ENCODE results near the gene PKD2.

- RAMPAGE, long total RNA, result no peak
- RRBS, result no CpG with 5 or more reads among the region's 25 CpGs
Observed at GRCh38 chr4:86593689-86594264, 338 bp upstream of the PTPN13 start.

DNA sequence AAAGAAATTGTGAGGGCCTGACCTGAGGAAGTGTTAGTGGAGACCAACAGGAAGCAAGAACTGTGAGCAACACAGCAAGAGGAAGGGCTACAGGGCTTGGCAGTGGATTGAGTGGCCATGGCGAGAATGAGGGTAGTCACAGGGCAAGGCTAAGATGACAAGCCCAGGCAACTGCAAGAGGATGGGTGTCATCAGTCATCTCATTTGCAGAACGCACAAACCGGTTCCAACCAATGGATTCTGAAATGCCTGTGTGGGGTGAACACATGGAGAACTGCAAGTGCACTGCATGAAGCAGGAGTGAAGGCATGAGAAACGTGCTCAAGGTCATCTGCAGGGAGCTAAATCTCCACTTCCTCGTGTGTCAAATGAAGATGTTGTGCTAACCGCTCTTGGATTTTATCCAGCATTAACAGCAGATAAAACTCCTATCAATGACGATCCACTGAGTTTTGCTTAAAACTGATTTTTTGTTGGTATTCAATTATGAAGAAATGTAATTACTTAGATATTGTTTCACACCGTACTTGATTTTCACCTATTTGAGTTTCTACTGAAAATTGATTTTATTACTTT is 3.4 kb downstream of the SLC10A6 start:
- RAMPAGE, long total RNA, result no peak
- RRBS, result no CpG with 5 or more reads among the region's 8 CpGs

DNA sequence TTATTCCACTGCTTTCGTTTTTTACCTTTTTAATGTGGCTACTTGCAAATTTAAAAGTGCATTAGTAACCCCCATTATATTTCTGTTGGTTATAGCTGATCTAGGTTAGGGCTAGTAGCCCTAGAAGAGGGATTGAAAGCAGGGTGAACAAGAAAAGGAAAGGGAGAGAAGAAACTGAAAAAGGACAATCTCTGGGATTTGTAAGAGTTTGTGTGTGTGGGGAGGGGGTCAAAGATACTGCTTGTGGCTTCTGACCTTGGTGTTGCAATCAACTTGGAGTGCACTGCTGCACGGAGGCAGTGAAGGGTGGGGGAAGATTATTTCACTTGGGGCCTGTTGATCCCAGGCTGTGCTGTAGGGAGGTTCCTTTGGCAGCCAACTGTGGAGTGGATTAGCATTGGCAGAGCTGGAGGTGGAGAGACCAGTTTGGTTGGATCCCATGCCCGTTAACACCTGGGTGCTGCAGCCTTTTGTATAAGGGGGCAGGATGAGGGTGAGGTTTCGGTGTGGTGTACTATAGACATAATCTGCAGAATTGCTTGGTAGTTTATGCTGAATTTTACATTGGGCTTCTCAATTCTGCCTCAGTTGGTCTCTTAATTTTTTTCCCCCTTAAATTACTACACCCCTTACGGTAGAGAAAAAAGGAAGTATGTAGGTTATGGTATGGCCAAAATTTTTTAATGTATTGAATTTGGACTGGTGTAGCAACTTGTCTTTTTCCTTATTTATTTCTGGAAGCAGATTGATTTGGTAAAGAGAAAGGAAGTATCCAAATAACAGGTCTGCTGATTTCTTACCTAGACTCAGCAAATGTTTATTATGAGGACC is 38.3 kb downstream of the AFF1 start:
- RAMPAGE, long total RNA, result no peak
- RRBS, result no CpG with 5 or more reads among the region's 5 CpGs

DNA sequence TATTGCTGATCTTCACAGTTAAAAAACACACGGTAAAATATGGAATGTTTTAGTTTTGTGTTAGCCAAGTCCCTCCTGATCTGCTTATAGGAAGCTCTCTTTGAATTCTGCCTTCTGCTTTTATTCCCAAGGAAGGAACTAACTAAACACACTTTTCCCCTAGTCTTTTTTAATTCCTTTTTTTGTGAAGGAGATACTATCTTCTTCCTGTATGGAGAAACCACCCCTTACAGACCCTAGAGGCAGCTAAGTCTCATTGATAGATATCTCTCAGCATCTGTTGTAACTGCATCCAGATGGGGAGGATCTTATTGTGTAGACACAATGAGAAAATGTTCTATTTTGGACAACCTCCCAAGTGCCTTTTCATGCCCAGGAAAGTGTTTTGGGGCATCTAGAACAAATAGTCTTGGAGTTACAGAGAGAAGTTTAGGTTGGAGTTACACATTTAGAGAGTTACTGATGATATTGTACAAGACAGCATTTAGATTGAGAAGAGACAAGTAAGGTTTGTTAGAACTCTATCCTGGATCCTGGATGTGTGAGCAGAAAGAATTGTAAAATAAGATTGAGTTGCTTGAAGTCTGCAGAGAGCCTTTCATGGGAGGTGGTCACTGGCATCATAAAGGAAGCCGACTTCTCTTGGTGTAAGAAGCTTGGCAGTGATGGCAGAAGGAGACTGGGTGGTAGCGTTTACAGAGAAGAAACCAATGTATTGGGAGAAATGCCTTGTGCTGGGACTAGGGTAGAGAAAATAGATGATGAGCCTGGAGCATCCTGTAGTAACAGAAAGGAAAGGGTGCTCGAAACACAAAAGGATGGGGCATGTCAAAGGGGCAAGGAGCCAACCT is 64.6 kb downstream of the AFF1 start:
- RAMPAGE, long total RNA, result no peak
- RRBS, result no CpG with 5 or more reads among the region's 4 CpGs

GRCh38 chr4:87005603-87006500 is 71.0 kb downstream of the AFF1 start:
- RAMPAGE, long total RNA, result no peak
- RRBS, result no CpG with 5 or more reads among the region's 17 CpGs

- RAMPAGE, long total RNA, result no peak
- RRBS, result no CpG with 5 or more reads among the region's 8 CpGs
Observed at GRCh38 chr4:87079046-87079721, 141.2 kb downstream of the KLHL8 start.

- RAMPAGE, long total RNA, result no peak
- RRBS, result no CpG with 5 or more reads among the region's 8 CpGs
Observed at GRCh38 chr4:87132003-87132752, 88.2 kb downstream of the KLHL8 start.

- RAMPAGE, long total RNA, result no peak
- RRBS, result no CpG with 5 or more reads among the region's 4 CpGs
Observed at GRCh38 chr4:87419543-87420080, 2.8 kb upstream of the NUDT9 start.

DNA sequence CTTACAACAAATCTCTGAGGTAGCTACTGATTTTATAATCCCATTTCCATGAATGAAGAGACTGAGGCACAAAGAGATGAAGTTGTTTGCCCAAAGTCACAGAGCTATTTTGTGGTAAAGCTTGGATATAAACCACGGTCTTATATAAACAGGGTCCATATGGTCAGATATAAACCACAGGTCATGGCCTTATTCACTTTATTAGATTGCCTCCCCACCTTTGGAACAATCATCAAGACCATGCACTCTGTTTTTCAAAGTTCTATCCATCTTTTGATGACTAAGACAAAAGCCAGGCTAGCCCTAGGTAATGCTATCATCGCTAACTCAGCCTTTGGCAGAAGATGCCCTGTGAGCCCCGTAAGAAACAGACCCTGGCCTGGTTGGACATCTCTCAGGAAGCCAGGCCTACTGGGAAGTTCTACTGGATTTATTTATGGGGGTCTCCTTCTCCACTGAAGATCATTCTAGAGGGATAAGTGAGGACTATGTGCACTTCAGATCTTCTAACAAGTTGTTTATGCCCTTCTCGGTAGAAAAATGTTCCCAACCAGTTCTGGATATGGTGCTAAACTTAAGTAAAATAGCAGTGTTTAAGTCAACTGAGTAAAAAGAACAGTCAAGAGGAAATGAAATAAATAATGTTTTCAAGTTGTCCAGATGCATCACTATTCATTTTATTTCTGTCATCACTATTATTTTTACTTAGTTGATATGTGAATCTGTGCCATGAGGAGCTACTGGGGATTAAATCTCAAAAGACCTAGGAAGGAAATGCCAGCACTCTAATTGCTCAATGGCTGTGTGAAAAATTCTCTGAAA is 2.1 kb downstream of the SPARCL1 start:
- RAMPAGE, long total RNA, result no peak
- RRBS, result no CpG with 5 or more reads among the region's 4 CpGs

GRCh38 chr4:87819273-87820115 is 13.3 kb upstream of the MEPE start:
- RAMPAGE, long total RNA, result no peak
- RRBS, result no CpG with 5 or more reads among the region's 10 CpGs

DNA sequence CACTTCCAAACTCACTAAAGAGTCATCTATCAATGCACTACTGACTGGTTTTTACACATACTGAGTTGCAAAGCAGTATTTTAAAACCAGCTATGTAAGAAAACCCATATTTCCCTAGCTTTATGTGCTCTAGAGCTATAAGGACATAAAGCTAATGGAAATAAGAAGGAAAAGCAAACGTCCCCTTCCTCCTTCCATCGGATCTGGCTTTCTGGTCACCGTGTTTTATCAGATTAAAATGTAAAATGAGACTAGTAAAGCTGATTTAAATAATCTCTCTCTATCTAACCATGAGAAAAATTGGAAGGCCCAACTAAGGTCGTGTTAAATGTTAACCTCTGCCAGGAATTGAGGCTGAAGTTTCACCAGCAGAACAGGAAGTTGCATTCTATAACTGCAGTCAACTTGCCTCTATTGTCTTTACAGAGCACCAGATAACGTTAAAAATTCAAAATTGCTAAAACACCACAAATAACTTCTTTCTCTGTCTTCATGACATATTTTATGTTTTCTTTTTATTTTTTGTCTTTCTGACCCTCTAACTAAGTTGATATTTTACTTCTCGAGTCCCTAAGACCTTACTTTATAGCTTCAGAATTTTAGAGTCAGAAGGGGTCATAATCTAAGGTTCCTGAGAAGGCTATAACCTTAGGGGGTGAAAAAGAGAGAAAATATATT is 62.9 kb upstream of the SPP1 start:
- RAMPAGE, long total RNA, result no peak
- RRBS, result no CpG with 5 or more reads among the region's 6 CpGs

- RAMPAGE, long total RNA, result no peak
- RRBS, result no CpG with 5 or more reads among the region's 6 CpGs
Observed at GRCh38 chr4:87973518-87973891, 2.0 kb upstream of the SPP1 start.

DNA sequence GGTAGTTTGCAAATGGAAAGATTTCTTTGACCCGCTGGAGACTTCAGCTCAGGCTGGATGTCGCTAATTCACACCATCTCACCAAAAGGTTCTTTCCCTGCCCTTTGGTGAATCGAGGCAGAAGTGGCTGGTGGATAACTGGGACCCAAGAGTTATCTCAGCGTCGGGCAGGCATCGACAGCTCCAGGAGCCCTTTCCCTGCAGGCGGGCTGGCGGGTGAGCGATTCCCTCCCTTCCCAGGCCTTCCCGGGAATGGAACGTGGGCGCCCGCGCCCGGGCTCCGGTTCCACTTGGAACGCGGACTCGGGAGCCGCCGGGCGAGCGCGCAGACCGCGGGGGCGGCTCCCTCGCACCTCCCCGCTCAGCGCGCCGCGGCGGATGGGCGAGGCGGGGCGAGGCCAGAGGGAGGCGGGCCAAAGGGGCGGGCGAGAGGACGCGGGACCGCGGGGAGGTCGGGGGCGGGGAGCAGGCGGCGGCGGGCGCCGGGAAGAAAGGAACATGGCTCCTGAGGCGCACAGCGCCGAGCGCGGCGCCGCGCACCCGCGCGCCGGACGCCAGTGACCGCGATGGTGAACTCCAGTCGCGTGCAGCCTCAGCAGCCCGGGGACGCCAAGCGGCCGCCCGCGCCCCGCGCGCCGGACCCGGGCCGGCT is at the start of gene PKD2:
TSS of gene PKD2 (plus strand) at position 468 of the 652 bp plus-strand sequence.
- RAMPAGE, long total RNA, result no peak
- RRBS, result under 1% methylated on average over 28 of the region's 80 CpGs

- RAMPAGE, long total RNA, result no peak
- RRBS, result no CpG with 5 or more reads among the region's 5 CpGs
Observed at GRCh38 chr4:88009963-88010253, 2.5 kb downstream of the PKD2 start.

DNA sequence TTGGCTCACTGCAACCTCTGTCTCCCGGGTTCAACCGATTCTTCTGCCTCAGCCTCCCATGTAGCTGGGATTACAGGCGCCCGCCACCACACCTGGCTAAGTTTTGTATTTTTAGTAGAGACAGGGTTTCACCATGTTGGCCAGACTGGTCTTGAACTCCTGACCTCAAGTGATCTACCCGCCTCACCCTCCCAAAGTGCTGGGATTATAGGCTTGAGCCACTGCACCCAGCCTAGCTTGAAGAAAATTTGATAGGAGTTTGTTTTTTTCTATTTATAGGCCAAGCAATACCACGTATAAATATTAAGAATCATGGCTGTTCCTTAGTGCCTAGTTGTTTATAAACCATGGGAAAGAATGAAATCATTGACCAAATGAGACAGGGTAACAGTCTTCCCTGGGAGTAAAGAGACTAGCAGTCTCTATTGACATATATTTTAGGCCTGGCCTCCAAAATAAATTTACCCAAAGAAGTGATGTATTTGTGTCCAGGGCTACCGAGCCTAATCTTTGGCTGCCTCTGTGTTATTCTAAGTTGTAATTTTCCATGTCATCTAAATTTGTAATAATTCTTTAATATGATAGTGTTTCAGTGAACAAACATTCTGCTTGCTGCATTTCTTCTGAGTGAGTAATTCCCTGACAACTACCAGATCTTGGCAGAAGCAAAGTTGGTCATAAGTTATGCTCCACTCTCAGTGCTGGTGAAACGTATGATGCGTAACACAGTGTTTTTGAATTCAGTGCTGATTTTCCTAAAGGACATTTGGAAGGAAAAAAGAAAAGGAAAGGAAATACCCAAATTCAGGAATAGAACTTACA is 10.3 kb downstream of the PKD2 start:
- RAMPAGE, long total RNA, result no peak
- RRBS, result no CpG with 5 or more reads among the region's 9 CpGs

GRCh38 chr4:88019352-88020046 is 12.1 kb downstream of the PKD2 start:
- RAMPAGE, long total RNA, result no peak
- RRBS, result no CpG with 5 or more reads among the region's 6 CpGs

- RAMPAGE, long total RNA, result no peak
- RRBS, result no CpG with 5 or more reads among the region's 1 CpG
Observed at GRCh38 chr4:88062755-88063134, 55.3 kb downstream of the PKD2 start.

- RAMPAGE, long total RNA, result no peak
- RRBS, result no CpG with 5 or more reads among the region's 19 CpGs
Observed at GRCh38 chr4:88283360-88283769, 996 bp downstream of the PPM1K start.

GRCh38 chr4:88319094-88319385 is 34.7 kb upstream of the PPM1K start:
- RAMPAGE, long total RNA, result no peak

DNA sequence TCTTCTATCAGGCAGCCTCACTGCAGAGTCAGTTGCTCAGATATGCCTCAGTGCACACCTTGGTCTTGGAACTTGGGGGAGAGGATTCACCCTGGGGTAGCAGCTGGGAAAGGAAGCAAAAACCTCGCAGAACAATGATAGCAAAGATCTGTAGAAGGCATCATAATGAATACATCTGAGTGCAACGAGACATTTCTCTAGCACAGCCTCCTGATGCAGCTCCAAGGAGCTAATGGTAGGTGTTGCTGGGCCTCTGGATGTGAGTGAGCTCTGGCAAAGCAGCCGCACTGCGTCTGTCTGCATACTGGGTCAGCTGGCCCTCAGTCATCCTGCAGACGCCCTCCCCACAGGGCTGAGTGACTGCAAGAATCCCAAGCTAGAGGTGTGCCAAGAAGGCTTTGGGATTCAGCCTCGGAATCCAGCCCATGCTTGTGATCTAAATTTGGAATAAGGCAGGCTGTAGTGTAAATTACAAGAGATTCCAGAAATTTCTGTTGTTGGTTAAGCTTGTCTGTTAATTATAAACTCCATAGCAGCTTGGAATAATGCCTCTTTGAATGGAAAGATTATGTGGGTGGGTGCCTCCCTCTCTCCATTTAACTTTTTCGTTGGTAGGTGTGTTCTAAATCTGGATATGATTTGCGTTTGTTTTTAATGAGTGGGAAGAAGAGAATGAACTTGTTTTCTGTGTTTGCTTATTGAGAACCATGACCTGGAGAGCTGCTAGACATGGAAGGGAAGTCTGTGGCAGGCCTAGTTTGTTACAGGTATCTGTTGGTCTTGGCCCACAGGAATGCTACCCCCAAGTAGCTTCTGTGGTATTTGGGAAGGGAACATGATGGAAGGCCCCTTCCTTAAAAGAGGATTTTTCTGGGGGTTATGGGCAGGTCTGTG is 18.6 kb downstream of the HERC3 start:
- RAMPAGE, long total RNA, result no peak
- RRBS, result no CpG with 5 or more reads among the region's 8 CpGs